GM12878 (cell line): ENCODE data around the genes PCOLCE2 and DIPK2A.

DNA sequence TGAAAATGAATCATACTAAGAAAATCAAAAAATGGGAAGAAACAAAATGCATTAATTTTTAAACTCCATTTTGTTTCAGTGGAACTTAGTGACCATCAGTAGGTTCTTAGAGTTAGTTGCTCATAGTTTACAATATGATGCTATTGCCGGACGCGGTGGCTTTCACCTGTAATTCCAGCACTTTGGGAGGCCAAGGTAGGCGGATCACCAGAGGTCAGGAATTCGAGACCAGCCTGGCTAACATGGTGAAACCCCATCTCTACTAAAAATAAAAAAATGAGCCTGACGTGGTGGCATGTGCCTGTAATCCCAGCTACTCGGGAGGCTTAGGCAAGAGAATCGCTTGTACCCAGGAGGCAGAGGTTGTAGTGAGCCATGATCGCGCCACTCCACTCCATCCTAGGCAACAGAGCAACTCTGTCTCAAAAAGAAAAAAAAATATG is 43.1 kb downstream of the ATP1B3 start:
- RAMPAGE, long total RNA, result no peak
- RRBS, 2 experiments, result no CpG with 5 or more reads among the region's 10 CpGs
CAGE:
- cytosol, long polyA minus RNA, result no peak
- cytosol, long polyA plus RNA, result no peak
- long polyA plus RNA, result no peak
- nucleolus, long total RNA, result no peak
- nucleus, long polyA plus RNA, result no peak
- nucleus, long total RNA, result no peak

GRCh38 chr3:141925284-141926343 is 49.2 kb downstream of the ATP1B3 start:
- RAMPAGE, long total RNA, result no peak
- RRBS, 2 experiments, result no CpG with 5 or more reads among the region's 10 CpGs
CAGE:
- cytosol, long polyA minus RNA, result start-site peak on the plus strand at chr3:141925707-141925714, 49 reads; start-site peak on the plus strand at chr3:141925836-141925843, 19 reads
- cytosol, long polyA plus RNA, result no peak
- long polyA plus RNA, result no peak
- nucleolus, long total RNA, result no peak
- nucleus, long polyA plus RNA, result no peak
- nucleus, long total RNA, result no peak

GRCh38 chr3:141941863-141942516 is 65.5 kb downstream of the ATP1B3 start:
- RAMPAGE, long total RNA, result no peak
- RRBS, 2 experiments, result 93 to 99% methylated on average over 3 of the region's 13 CpGs
CAGE:
- cytosol, long polyA minus RNA, result no peak
- cytosol, long polyA plus RNA, result no peak
- long polyA plus RNA, result no peak
- nucleolus, long total RNA, result no peak
- nucleus, long polyA plus RNA, result no peak
- nucleus, long total RNA, result no peak

GRCh38 chr3:141951837-141952872 is 75.7 kb downstream of the ATP1B3 start:
- RAMPAGE, long total RNA, result no peak
- RRBS, 2 experiments, result no CpG with 5 or more reads among the region's 14 CpGs
CAGE:
- cytosol, long polyA minus RNA, result no peak
- cytosol, long polyA plus RNA, result no peak
- long polyA plus RNA, result no peak
- nucleolus, long total RNA, result no peak
- nucleus, long polyA plus RNA, result no peak
- nucleus, long total RNA, result no peak

DNA sequence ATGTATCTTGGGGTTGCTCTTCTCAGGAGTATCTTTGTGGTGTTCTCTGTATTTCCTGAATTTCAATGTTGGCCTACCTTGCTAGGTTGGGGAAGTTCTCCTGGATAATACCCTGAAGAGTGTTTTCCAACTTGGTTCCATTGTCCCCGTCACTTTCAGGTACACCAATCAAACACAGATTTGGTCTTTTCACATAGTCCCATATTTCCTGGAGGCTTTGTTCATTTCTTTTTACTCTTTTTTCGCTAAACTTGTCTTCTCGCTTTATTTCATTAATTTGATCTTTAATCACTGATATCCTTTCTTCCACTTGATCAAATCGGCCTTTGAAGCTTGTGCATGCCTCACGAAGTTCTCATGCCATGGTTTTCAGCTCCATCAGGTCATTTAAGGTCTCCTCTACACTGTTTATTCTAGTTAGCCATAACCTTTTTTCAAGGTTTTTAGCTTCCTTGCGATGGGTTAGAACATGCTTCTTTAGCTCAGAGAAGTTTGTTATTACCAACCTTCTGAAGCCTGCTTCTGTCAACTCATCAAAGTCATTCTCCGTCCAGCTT is 9.4 kb downstream of the TFDP2 start:
- RAMPAGE, long total RNA, result no peak
- RRBS, 2 experiments, result no CpG with 5 or more reads among the region's 7 CpGs
CAGE:
- cytosol, long polyA minus RNA, result no peak
- cytosol, long polyA plus RNA, result no peak
- long polyA plus RNA, result no peak
- nucleolus, long total RNA, result no peak
- nucleus, long polyA plus RNA, result no peak
- nucleus, long total RNA, result no peak

- RAMPAGE, long total RNA, result no peak
- RRBS, 2 experiments, result no CpG with 5 or more reads among the region's 13 CpGs
CAGE:
- cytosol, long polyA minus RNA, result no peak
- cytosol, long polyA plus RNA, result no peak
- long polyA plus RNA, result no peak
- nucleolus, long total RNA, result no peak
- nucleus, long polyA plus RNA, result no peak
- nucleus, long total RNA, result no peak
Measured at GRCh38 chr3:142602663-142603329, 6.6 kb downstream of the PLS1 start.

DNA sequence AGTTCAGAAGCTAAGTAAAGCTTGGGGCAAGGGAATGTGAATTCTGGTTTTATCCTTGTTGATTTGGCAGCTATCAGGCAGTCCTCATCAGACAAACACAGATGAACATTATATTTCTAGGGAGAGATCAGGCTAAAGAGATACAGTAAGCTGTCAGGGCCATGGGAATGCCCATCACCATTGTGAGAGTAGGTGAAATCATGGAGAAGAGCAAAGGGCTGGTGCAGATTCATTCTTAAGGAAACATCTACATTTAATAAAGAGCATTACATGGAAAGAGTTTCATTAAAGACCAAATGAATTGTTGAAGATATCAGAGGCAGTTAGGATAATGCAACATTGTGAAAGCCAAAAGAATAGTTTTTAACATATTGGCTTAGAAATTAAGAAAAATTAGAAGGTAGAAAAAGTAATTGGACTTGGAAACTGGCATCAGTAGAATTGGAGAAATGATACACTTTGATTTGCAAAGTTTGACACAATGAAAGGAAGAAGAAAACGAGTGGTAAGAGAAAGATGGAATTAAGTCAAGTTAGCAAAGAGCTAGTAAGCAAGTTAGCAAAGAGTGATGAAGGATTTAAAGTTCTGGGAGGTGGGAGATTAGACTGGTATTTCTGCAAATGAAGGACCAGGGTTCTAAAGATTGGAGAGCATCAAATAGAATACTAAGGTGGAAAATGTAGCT is 16.6 kb downstream of the TRPC1 start:
- RAMPAGE, long total RNA, result no peak
- RRBS, 2 experiments, result no CpG with 5 or more reads among the region's 1 CpG
CAGE:
- cytosol, long polyA minus RNA, result no peak
- cytosol, long polyA plus RNA, result no peak
- long polyA plus RNA, result no peak
- nucleolus, long total RNA, result no peak
- nucleus, long polyA plus RNA, result no peak
- nucleus, long total RNA, result no peak

- RAMPAGE, long total RNA, result no peak
- RRBS, 2 experiments, result 3 to 10% methylated on average over 43 to 47 of the region's 94 CpGs
CAGE:
- cytosol, long polyA minus RNA, result no peak
- cytosol, long polyA plus RNA, result start-site peak on the minus strand at chr3:142888885-142889011, 30 and 17 reads in 2 replicates; start-site peak on the minus strand at chr3:142889153-142889214, 38 and 29 reads in 2 replicates
- long polyA plus RNA, result start-site peak on the minus strand at chr3:142889118-142889209, 42 and 58 reads in 2 replicates
- nucleolus, long total RNA, result no peak
- nucleus, long polyA plus RNA, result no peak
- nucleus, long total RNA, result no peak
Measured at GRCh38 chr3:142888480-142889627, at the start of gene PCOLCE2. TSS of gene PCOLCE2 (minus strand) at chr3:142889083.

GRCh38 chr3:142926697-142926896 is 36.9 kb downstream of the PAQR9 start:
- RAMPAGE, long total RNA, result no peak
- RRBS, 2 experiments, result no CpG with 5 or more reads among the region's 1 CpG
CAGE:
- cytosol, long polyA minus RNA, result no peak
- cytosol, long polyA plus RNA, result no peak
- long polyA plus RNA, result no peak
- nucleolus, long total RNA, result no peak
- nucleus, long polyA plus RNA, result no peak
- nucleus, long total RNA, result no peak

DNA sequence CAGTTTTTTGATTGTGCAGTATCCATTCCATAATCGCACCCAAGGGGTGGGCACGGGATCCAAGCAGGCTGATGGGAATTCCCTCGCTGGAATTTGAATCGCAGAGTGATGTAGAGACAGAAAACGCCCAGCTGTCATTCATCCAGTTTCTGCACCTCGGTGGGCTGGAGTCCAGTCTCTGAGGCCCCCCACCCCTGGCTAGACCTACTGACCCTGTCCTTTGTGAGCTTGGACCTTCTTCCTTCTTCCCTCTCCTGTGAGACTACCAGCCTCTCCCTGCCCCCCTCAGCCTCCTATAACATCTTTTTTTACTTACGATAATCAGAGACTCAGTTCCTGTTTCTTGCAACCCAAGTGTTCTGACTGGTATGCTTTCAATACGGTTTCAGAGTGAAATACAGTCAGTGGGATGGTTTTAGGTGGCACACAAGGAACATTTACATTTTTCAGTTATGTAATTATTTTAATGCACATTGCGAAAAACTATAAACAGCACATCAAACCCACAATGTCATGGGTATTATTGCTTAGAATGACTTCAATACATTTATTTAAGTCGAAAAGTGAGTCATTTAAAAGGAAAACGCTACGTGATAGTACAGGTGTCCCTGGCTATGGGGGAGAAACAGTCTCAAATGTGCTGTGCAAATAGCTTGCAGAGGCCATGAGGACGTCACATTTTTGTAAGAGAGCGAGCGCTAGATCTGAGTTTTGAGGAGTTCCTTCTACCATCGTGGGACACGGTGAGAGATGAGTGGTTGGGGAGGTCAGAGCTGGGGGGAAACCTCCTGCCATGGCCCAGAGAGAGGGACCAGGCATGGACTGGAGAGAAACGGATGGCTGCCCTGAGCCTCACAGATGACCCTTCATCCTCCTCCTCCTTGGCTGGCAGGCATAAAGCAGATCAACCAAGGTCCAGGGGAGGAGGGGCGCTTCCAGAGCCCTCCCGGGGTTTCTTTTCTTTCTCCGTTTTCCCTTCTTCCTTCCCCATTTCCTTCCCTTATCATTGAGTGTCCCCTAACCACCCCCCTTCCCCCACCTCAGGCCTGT is 37.4 kb upstream of the CHST2 start:
- RAMPAGE, long total RNA, result start-site peak on the plus strand centred at position 646 of the sequence, 94 bp wide, 28 and 30 reads in 2 replicates
- RRBS, 2 experiments, result no CpG with 5 or more reads among the region's 21 CpGs
CAGE:
- cytosol, long polyA minus RNA, result no peak
- cytosol, long polyA plus RNA, result no peak
- long polyA plus RNA, result no peak
- nucleolus, long total RNA, result no peak
- nucleus, long polyA plus RNA, result no peak
- nucleus, long total RNA, result no peak

DNA sequence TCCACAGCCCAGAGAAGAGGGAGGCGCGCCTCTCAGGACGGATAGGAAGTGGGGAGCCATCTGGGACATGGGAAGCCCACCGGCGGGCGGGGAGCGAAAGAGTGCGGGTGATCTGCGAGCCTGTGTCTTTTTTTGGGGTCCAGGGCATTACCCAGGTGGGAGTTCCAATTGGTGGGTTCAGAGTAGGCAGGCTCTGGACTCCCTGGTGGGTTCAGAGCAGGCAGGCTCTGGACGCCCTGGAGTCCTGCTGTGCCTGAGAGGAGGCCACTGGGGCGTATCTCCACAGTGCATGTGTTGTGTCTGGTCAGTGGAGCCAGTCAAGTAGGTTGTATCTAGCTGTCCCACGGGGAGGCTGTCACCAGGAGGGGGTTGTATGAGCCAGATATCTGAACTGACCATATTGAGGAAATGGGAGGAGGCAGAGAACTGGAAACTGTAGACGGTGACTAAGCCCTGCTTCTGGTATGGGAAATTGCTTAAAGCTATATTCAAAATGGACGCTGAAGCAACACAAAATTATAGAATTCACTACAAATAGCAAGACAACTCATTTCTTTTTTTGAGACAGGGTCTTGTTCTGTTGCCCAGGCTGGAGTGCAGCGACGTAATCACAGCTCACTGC is 34.6 kb upstream of the CHST2 start:
- RAMPAGE, long total RNA, result no peak
- RRBS, 2 experiments, result no CpG with 5 or more reads among the region's 16 CpGs
CAGE:
- cytosol, long polyA minus RNA, result no peak
- cytosol, long polyA plus RNA, result no peak
- long polyA plus RNA, result no peak
- nucleolus, long total RNA, result no peak
- nucleus, long polyA plus RNA, result no peak
- nucleus, long total RNA, result no peak

- RAMPAGE, long total RNA, result no peak
- RRBS, 2 experiments, result no CpG with 5 or more reads among the region's 11 CpGs
CAGE:
- cytosol, long polyA minus RNA, result no peak
- cytosol, long polyA plus RNA, result no peak
- long polyA plus RNA, result no peak
- nucleolus, long total RNA, result no peak
- nucleus, long polyA plus RNA, result no peak
- nucleus, long total RNA, result no peak
Measured at GRCh38 chr3:143236227-143236930, 116.8 kb downstream of the CHST2 start.

DNA sequence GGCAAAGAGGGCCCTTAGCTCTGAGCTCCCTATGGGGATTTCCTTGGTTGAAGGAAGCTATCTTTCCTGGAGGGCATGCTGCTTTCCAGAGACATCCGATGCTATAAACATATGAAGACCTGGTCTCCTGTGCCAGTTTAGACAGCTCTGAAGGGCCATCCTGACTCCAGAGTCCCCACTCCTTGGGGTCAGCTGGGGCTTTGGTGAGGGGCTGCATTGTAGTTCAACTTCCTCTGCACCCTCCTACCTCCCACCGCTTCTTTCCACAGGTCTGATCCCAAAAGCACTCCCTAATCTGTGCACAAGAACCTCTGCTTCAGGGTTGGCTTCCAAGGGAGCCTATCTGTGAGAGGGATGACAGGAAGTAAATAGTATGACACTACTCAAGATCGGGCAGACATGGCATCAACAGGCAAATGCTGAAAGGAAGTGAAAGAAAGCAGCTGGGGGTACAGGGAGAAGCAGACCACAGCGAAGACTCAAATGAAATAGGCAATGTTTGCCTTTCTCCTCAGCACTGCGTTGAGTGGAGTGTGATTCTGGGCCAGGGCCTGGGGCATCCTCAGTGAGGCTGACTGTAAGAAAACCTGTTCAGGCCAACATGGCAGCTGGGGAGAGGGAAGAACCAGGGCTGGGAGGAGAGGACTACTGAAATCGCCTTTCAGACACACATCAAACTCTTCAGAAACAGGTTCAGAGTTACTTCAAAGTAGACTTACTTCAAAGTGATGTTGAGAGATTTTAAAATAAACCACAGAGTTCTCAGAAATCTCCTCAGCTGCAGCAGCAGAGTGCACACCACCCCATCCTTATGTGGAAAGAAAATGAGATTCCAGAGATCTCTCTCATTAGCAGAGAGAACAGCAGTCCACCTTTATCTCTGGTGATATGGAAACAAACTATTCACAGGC is 96.6 kb downstream of the SLC9A9 start:
- RAMPAGE, long total RNA, result no peak
- RRBS, 2 experiments, result no CpG with 5 or more reads among the region's 6 CpGs
CAGE:
- cytosol, long polyA minus RNA, result no peak
- cytosol, long polyA plus RNA, result no peak
- long polyA plus RNA, result no peak
- nucleolus, long total RNA, result no peak
- nucleus, long polyA plus RNA, result no peak
- nucleus, long total RNA, result no peak

DNA sequence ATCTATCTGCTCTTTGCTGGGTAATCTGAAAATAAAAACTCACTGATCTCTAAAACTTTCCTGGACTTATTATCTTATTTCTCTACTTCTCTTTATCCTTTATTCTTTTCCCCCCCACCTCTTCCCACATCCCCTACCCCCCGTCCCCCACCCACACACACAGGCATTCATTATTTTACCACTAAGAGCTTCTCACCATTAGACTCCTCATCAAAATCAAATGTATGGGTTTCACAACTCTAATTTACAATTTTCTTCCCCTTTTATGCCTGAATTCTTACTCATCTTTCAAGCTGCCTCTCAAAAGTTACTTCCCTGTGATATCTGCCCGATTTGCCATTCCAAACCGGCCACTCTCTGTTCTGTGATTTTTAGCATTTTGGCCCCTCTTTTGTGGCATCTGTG is 42.3 kb downstream of the SLC9A9 start:
- RAMPAGE, long total RNA, result no peak
- RRBS, 2 experiments, result no CpG with 5 or more reads among the region's 3 CpGs
CAGE:
- cytosol, long polyA minus RNA, result no peak
- cytosol, long polyA plus RNA, result no peak
- long polyA plus RNA, result no peak
- nucleolus, long total RNA, result no peak
- nucleus, long polyA plus RNA, result no peak
- nucleus, long total RNA, result no peak

GRCh38 chr3:143813105-143813607 is 35.1 kb downstream of the SLC9A9 start:
- RAMPAGE, long total RNA, result no peak
- RRBS, 2 experiments, result no CpG with 5 or more reads among the region's 4 CpGs
CAGE:
- cytosol, long polyA minus RNA, result no peak
- cytosol, long polyA plus RNA, result no peak
- long polyA plus RNA, result no peak
- nucleolus, long total RNA, result no peak
- nucleus, long polyA plus RNA, result no peak
- nucleus, long total RNA, result no peak

GRCh38 chr3:143847622-143848125 is 594 bp downstream of the SLC9A9 start:
- RAMPAGE, long total RNA, result no peak
- RRBS, 2 experiments, result no CpG with 5 or more reads among the region's 14 CpGs
CAGE:
- cytosol, long polyA minus RNA, result no peak
- cytosol, long polyA plus RNA, result no peak
- long polyA plus RNA, result no peak
- nucleolus, long total RNA, result no peak
- nucleus, long polyA plus RNA, result no peak
- nucleus, long total RNA, result no peak

DNA sequence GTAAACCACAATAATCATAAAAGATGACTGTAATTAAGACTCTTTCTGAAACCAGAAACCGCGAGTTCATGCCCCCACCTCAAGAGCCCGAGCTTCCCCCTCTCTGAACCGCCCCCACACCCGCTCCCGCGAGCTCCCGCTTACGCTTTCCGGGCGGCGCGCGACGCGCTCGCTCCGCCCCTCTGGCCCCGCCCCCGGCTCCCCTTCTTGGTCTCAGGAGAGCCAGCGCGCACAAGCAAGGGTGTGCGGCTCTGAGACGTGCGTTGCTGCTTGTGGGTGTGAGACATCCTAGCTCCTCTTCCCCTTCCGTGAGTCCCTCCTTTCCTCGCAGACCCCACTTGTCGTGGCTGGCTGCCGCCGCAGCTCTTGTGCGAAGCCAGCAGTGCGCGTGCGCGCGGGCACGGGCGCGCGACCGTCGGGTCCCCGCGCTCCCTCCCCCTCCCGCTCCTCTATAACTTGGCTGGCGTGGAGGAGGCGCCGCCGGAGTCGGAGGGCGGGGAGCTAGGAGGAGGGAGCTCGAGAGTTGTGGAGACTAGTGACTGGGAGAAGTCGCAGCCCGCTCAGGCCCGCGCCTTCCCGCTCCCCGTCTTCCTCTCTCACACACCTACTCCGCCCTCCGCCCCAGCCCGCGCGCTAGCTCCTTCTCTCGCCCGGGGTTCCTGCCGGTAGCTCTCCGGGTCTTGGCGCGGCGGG is at the start of gene DIPK2A:
DIPK2A (plus strand) TSS at position 232 of the 693 bp plus-strand sequence.
- RAMPAGE, long total RNA, result start-site peak on the plus strand centred at position 216 of the sequence, 46 bp wide, 34 and 54 reads in 2 replicates
- RRBS, 2 experiments, result under 1 to 2% methylated on average over 11 of the region's 70 CpGs
CAGE:
- cytosol, long polyA minus RNA, result start-site peak on the plus strand centred at position 446 of the sequence, 31 bp wide, 24 reads; start-site peak on the plus strand centred at position 567 of the sequence, 8 bp wide, 23 reads
- cytosol, long polyA plus RNA, result no peak
- long polyA plus RNA, result no peak
- nucleolus, long total RNA, result no peak
- nucleus, long polyA plus RNA, result no peak
- nucleus, long total RNA, result no peak

DNA sequence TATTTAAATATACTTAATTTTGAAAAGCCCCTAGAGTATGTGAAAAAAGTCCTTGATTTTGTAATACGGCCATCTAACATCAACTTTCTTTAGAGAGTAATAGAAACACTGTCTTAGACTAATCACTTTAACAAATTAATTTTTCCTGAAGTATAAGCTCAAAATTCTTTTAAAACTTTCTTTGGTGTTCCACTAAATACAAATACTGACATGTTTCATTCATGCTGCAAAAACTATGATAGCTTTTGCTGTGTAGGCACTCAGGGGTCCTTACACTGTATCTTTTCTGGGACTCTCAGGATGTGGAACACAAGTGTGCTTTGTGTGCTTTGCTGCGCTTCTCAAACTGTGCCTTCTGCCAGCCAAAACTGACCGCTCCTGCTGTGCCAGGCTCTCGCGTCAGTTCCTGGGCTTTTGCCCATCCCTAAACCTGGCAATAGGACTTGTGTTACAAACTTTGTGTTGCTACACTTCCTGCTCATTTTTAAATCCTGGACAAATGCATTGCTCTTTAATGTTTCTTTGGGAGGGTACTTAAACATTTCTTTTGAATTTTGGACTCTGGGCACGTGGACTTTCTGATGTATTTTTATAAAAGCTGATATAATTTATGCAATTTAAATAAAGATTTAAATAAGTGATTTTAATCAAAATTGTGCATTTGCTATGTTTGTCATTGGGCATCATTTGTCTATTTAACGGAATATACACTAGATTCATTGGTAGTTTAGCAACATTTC is 60.3 kb downstream of the DIPK2A start:
- RAMPAGE, long total RNA, result no peak
- RRBS, 2 experiments, result no CpG with 5 or more reads among the region's 7 CpGs
CAGE:
- cytosol, long polyA minus RNA, result no peak
- cytosol, long polyA plus RNA, result no peak
- long polyA plus RNA, result no peak
- nucleolus, long total RNA, result no peak
- nucleus, long polyA plus RNA, result no peak
- nucleus, long total RNA, result no peak

GRCh38 chr3:146156129-146157372 is 4.4 kb downstream of the PLOD2 start:
- RAMPAGE, long total RNA, result no peak
- RRBS, 2 experiments, result no CpG with 5 or more reads among the region's 7 CpGs
CAGE:
- cytosol, long polyA minus RNA, result no peak
- cytosol, long polyA plus RNA, result no peak
- long polyA plus RNA, result no peak
- nucleolus, long total RNA, result no peak
- nucleus, long polyA plus RNA, result no peak
- nucleus, long total RNA, result no peak